Ovary (tissue), 7 donors: Measurements from ENCODE around the gene IL31RA.

- PRO-cap, 7 experiments, result no peak in any of the 7 experiments
- RAMPAGE, long total RNA, 2 experiments, result no peak in any of the 2 experiments
Measured at GRCh38 chr5:55502753-55503585, 31.8 kb downstream of the PLPP1 start.

DNA sequence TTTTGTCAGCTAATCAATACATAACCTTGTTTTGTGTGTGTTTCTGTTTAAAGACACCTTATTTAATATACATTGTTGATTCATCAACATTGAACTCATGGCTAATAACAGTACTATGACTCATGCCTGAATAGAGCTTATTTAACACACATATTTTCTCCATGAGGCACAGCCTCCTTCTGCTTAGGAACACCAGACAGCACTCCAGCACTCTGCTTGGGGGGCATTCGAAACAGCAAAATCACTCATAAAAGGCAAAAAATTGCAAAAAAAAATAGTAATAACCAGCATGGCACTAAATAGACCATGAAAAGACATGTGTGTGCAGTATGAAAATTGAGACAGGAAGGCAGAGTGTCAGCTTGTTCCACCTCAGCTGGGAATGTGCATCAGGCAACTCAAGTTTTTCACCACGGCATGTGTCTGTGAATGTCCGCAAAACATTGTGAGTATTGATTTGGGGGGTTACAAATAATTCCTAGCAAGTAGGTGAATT, at the start of gene IL31RA:
Gene IL31RA (plus strand): TSS at position 169 of the 496 bp plus-strand sequence.
- PRO-cap, 7 experiments, result no peak in any of the 7 experiments
- RAMPAGE, long total RNA, 2 experiments, result no peak in any of the 2 experiments

GRCh38 chr5:55959109-55959483, 35.7 kb downstream of the IL6ST start:
- PRO-cap, 7 experiments, result no peak in any of the 7 experiments
- RAMPAGE, long total RNA, 2 experiments, result no peak in any of the 2 experiments

- PRO-cap, 7 experiments, result no peak in any of the 7 experiments
- RAMPAGE, long total RNA, 2 experiments, result no peak in any of the 2 experiments
Measured at GRCh38 chr5:55962914-55963654, 31.7 kb downstream of the IL6ST start.

DNA sequence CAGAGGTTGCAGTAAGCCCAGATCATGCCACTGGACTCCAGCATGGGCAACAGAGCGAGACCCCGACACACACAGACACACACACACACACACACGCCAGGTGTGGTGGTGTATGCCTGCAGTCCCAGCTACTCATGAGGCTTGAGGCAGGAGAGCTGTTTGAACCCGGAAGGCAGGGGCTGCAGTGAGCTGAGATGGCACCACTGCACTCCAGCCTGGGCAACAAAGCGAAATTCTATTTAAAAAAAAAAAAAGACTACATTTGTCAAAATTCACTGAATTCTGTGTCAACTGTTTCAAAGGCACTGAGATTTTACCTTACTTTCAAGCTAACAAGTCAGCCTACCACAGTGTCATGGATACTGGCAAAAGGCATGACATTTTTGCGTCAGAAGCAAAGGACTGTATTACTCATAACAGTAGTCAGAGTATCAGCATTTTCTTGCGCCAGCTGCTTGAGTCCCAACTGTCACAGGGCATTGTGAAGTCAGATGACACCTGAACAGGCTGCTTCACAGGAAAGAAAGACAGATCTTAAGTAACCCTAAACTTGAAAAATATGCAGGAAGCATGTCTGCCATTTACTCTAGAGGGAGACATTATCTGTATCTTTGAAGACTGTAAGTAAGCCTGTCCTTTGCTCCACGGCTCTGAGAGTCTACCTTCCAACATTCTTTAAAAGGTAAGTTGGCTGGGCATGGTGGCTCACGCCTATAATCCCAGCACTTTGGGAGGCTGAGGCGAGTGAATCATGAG, 16.8 kb downstream of the IL6ST start:
- PRO-cap, 7 experiments, result no peak in any of the 7 experiments
- RAMPAGE, long total RNA, 2 experiments, result no peak in any of the 2 experiments

DNA sequence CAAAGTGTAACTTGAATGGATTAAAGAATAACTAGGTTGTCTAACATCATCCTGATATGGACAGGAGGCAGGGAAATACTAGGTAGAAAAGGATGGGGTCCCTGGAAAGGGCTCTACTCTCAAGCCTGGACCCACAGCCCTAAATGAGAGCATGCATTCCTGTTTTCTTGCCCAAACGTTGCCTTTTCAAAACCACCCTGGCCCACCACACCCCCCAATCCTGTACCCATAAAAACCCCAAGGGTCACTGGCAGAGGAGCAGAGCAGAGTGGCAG, 58.2 kb upstream of the IL6ST start:
- PRO-cap, 7 experiments, result no peak in any of the 7 experiments
- RAMPAGE, long total RNA, 2 experiments, result no peak in any of the 2 experiments

GRCh38 chr5:56152352-56152767, 80.8 kb downstream of the ANKRD55 start:
- PRO-cap, 7 experiments, result no peak in any of the 7 experiments
- RAMPAGE, long total RNA, 2 experiments, result no peak in any of the 2 experiments

DNA sequence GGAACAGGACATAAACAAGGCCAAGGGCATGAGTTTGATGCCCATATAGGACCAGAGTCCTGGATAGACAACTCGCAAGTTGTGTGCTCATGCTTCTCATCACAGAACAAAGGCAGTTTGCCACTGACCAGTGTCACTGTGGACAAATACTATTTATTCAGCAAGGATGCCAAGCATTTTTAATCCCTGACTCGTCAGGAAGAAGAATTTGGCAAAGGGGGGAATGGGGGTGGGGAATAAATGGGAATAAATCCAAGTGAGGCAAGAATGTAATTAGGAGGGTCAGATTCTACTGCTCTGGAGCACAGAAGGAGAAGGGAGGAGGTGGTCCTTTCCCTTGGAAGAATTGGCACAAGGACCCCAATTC, 46.8 kb upstream of the ANKRD55 start:
- PRO-cap, 7 experiments, result no peak in any of the 7 experiments
- RAMPAGE, long total RNA, 2 experiments, result no peak in any of the 2 experiments

DNA sequence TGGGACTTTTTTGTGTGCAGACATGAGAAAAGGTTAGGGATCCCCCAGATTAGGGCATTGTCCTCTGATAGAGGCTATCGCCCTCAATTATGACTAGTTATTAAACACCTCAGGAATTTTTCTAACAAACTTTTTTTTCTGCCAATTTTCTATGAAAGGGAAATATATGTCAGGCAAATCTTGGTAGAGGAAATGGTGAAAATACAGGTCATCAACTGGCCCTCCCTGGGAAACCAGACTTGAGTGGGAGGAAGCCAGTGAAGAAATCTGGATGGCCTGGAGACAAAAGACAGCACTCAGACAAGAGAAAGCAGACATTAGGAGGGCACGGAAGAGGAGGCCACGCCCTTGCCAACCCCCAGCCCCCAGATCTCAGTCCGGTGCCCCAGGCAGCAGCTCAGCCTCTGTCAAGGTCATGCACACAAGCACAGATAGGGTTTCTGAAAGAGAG, 85.9 kb upstream of the ANKRD55 start:
- PRO-cap, 7 experiments, result no peak in any of the 7 experiments
- RAMPAGE, long total RNA, 2 experiments, result no peak in any of the 2 experiments

GRCh38 chr5:56512451-56512833, 279.3 kb upstream of the ANKRD55 start:
- PRO-cap, 7 experiments, result peak in 1 of 7 experiments; most common plus-strand start chr5:56512663 (in 1)
- RAMPAGE, long total RNA, 2 experiments, result no peak in any of the 2 experiments

- PRO-cap, 7 experiments, result no peak in any of the 7 experiments
- RAMPAGE, long total RNA, 2 experiments, result no peak in any of the 2 experiments
Measured at GRCh38 chr5:56640971-56641448, 174.3 kb upstream of the MAP3K1 start.

DNA sequence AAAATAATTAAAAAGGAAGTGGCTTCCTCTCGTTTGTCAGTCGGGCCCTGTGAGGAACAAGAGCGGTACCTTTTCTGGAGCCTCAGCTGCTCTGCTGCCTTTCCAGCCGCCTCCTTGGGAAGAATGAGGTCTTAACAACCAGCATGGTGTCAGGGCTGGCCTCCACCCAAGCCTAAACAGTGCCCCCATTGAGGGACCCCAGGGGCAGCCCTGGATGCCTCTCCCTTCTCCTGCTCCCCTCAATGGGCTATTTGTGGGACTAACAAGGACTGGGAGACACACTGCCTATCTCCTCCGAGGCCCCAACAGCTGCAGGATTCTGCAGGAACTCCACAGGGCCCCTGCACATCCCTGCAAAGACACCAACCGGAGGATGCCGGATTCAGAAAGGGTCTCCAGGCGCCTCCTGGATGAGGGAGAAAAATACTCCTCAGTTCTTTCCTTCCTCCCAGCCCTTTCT, 155.3 kb upstream of the MAP3K1 start:
- PRO-cap, 7 experiments, result no peak in any of the 7 experiments
- RAMPAGE, long total RNA, 2 experiments, result no peak in any of the 2 experiments

DNA sequence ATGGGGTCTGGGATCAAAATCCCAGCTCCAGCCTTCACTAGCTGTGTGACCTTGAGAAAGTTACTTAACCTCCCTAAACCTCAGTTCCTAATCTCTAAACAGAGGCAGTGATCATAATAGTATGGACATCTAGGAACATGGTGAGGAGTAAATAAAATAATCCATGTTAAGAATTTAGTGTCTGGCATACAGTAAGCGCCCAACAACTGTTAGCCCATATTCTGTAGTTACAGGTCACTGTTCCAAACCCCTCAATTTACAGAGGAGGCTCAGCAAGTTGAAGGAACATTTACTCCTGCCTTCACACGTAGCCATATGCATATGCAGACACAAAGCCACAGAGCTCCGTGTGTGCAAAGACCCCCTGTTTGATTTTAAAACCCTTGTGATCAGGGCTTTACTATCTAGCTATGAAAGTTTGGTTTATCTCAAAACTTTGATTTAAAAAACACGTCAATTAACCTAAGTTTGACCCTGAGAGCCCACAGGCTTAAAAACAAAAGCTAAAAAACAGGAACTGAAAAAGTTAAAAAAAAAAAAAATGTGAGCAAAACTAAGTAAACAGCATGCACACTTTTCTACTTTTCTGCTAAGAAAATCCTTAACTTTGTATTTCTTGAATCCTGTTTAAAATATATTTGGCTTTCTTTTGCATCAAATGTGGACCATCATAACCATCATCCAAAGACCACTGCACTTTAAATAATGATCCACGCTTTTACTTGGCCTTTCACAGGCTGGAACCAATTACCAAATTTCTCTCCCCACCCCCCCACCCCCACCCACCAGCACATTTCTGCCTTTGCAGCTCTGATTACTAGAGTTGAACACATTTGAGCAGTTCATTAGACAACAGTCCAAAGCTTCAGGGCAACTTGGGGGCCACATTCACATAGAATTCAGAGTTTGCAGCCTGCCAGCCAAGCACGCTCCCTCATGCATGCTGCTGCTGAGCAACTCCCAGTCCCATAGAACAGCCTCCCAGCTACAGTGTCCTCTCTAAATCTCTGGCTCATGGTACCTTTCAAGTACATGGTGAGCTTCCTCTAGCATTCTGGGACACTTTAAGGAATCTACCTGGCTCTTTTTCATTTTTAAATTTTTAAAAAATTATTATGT, 128.9 kb upstream of the MAP3K1 start:
- PRO-cap, 7 experiments, result no peak in any of the 7 experiments
- RAMPAGE, long total RNA, 2 experiments, result no peak in any of the 2 experiments

- PRO-cap, 7 experiments, result no peak in any of the 7 experiments
- RAMPAGE, long total RNA, 2 experiments, result no peak in any of the 2 experiments
Measured at GRCh38 chr5:56736980-56737532, 78.3 kb upstream of the MAP3K1 start.

- PRO-cap, 7 experiments, result no peak in any of the 7 experiments
- RAMPAGE, long total RNA, 2 experiments, result no peak in any of the 2 experiments
Measured at GRCh38 chr5:56856415-56857022, 41.2 kb downstream of the MAP3K1 start.

- PRO-cap, 7 experiments, result no peak in any of the 7 experiments
- RAMPAGE, long total RNA, 2 experiments, result no peak in any of the 2 experiments
Measured at GRCh38 chr5:56921782-56922379, 12.5 kb downstream of the SETD9 start.

GRCh38 chr5:57004704-57005412, 52.9 kb upstream of the MIER3 start:
- PRO-cap, 7 experiments, result no peak in any of the 7 experiments
- RAMPAGE, long total RNA, 2 experiments, result no peak in any of the 2 experiments

GRCh38 chr5:57174244-57174776, 451 bp downstream of the GPBP1 start:
- PRO-cap, 7 experiments, result peak in 3 of 7 experiments; most common plus-strand start chr5:57174675 (in 2); most common minus-strand start chr5:57174688 (in 3)
- RAMPAGE, long total RNA, 2 experiments, result no peak in any of the 2 experiments

DNA sequence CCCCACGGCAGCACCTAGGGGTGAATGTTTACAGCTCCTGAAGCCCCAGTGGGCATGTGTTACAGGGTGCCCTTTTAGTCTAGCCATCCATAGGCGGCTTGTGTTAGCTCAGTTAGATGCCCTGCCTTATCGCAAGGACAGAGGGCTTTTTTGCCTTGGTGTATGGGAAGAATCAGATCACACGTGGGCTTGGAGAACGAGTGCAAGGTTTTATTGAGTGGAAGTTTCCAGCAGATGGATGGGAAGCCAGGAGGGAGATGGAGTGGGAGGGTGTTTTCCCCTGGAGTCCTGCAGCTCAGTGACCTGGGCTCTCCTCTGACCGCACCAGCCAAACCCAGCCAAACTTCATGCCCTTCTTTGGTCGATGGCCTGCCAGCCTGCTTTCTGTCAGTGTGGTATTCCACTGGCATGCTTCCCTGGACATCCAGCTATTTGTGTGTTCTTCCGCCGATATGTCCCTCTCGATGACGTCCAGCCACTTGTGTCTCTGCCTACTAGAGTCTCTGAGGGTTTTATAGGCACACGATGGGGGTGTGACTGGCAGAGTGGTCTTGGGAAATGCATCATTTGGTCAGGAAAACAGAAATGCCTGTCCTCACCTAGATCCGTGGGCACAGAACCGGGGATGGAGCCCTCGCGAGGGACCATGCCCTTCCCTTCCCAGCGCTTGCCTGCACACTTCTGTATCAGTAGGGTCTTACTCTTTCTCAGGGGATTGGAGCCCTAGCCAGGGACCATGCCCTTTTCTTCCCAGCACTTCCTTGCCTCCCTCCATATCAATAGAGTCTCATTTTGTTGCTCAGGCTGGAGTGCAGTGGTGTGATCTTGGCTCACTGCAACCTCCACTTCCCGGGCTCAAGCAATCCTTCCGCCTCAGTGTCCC, 33.9 kb downstream of the GPBP1 start:
- PRO-cap, 7 experiments, result no peak in any of the 7 experiments
- RAMPAGE, long total RNA, 2 experiments, result no peak in any of the 2 experiments

DNA sequence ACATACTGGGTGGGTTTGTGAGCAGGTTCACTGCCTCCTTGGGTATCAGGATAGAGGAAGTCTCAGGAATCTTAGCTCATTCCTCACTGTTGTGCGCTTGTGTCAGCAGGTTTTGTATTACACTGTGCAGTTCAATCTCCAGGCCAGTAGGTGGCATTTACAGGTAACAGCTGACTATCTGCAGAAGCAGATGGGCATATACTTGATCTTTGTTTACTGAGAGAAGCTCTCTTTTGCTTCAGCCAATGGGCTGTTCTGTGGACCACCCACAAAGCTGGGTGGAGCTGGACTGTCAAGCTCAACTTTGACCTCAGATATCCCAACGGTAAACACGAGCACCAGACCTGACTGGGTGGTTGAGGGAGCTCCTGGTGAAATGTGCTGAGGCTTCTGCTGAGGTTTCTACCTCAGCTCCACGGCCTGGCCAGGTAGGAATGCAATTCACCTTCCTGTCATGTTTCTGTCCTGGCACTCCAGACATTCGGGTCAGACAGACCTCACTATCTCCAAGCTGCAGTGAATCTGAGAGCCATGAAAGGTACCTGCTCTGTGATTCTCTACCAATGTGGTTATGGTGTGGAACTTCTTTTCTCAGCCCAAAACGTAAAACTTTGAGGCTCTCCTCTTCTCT, 167.8 kb upstream of the ACTBL2 start:
- PRO-cap, 7 experiments, result no peak in any of the 7 experiments
- RAMPAGE, long total RNA, 2 experiments, result no peak in any of the 2 experiments